Placental epithelial cell (primary cell): Measurements from ENCODE around the gene UQCC6.

- CAGE, long polyA plus RNA: no peak
Observed at GRCh38 chr12:103175352-103175998, 218.0 kb downstream of the ASCL1 start.

GRCh38 chr12:103441264-103442084, 54.3 kb downstream of the C12orf42 start:
- CAGE, long polyA plus RNA: no peak

DNA sequence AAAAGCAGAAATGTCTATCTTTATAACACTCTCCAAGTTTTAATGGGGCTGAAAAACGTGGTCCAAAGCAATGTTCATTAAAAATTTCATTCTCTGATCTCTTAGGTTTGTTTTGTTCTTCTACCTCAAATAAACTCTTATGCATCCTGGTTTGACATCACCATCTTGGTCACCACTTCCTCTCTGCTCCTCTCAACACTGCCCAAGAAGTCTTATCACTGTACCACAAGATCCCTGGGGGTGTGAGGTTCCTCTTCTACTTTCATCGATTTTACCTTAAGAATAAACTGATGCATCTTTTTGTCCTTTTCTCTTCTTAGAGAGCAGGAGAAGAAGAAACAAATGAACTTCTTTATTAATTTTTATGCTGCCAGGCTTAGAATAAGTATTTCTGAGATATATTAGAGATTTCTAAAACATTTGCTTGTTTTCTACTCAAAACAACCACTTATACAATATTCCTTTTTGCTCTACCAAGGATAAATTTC, 40.3 kb downstream of the C12orf42 start:
- CAGE, long polyA plus RNA: no peak

DNA sequence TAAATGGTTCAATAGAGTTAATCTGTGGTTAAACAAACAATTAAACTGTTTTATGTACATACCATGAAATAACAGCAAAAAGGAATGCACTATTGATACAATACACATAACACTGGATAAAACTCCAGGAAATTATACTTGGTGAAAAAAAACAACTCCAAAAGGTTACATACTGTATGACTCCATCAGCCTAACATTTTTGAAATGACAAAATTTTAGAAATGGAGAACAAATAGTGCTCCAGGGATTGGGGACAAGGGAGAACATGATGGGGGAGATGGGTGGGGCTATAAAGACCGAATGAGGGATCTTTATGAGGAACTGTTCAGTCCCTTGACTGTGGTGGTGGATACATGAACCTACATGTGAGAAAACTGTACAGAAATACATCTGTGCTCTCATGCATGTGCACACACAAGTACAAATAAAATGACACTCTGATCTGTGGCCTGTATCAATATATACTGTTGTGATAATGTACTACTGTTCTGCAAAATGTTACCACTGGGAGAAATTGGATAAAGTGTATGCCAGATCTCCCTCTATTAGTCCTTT, 2.3 kb downstream of the NT5DC3 start:
- CAGE, long polyA plus RNA: no peak

DNA sequence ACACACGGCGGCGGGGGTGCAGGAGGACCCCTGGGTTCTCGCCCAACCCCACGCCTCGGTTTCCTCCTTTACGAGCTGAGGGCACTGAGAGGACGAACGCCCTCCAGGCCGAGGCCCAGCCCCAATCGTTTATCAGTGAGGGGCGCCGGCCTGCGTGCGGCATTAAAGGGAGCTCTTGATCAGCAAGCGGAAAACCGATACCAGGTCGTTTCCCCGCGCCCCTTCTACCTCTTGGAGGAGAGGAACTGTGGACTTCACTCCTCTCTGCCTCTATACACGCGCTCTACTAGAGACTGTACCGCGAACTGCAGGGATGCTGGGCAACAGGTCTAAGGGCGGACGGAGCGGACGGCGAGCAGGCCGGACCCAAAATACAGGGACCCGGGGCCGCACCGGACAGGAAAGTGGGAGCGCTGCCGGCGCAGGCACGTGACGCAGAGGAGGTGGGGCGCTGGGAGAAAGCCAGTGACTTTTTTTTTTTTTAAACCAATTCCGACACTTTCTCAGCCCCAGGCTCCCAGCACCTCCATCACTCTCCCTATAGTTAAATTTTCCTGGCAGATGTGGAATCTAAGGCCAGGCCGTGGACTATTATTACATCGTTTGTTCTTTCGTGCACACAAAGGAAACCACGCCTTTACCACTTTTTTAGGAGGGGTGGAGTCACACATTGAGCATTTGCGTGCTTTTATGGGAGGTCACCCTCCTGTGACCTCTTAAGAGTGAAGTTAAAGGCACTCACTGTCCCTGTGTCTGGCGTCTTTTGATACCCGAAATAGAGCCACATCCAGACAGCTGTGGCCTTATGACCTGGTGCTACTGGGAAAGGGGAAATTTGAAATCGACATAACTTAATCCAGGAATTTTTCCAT, at the start of gene UQCC6:
Gene UQCC6 (minus strand): TSS at position 375 of the 872 bp plus-strand sequence.
- CAGE, long polyA plus RNA: no peak

GRCh38 chr12:104138321-104138513, 207 bp upstream of the NFYB start:
- CAGE, long polyA plus RNA: no peak

GRCh38 chr12:104180046-104180775, 35.4 kb upstream of the TXNRD1 start:
- CAGE, long polyA plus RNA: no peak

DNA sequence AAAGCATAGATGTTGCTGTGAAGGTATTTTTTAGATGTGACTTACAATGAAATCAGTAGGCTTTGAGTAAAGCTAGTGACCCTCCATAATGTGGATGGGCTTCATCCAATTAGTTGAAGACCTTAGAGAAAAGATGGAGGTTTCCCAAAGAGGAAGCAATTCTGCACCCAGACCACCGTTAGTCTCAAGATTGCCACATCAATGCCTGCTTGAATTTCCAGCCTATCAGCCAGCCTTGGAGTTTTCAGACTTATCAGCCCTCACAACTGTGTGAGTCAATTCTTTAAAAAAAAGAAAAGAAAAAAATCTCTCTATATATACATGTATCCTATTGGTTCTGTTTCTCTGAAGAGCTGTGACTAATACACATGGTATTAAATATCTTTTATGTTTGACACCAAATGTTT, 22.9 kb upstream of the EID3 start:
- CAGE, long polyA plus RNA: no peak

- CAGE, long polyA plus RNA: no peak
Observed at GRCh38 chr12:104329200-104329845, 25.8 kb downstream of the EID3 start.

DNA sequence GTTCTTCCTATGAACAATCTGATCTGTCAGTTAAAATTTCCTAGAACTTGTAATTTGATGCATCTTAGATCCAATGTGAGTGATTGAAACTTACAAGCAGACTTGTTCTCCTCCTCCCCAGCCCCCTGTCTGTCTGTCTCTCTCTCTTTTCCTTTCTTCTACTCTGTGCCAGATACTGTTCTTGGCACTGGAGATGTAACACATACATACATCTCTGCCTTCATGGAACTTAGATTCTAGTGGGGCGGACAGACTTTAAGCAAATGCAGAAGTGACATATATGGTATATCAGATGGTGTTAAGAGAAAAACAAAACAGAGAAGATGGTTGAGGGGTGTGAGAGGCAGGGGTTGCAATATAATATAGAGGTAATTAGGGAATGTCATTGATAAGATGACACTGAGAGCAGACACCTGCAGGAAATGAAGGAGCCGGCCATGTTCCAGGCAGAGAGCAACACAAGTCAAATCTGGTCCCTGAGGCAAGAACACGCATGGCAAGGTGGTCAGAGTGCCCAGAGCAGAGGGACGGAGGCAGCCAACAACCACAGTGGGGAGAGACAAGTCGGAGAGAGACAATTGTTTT, 6.7 kb downstream of the CHST11 start:
- CAGE, long polyA plus RNA: no peak

DNA sequence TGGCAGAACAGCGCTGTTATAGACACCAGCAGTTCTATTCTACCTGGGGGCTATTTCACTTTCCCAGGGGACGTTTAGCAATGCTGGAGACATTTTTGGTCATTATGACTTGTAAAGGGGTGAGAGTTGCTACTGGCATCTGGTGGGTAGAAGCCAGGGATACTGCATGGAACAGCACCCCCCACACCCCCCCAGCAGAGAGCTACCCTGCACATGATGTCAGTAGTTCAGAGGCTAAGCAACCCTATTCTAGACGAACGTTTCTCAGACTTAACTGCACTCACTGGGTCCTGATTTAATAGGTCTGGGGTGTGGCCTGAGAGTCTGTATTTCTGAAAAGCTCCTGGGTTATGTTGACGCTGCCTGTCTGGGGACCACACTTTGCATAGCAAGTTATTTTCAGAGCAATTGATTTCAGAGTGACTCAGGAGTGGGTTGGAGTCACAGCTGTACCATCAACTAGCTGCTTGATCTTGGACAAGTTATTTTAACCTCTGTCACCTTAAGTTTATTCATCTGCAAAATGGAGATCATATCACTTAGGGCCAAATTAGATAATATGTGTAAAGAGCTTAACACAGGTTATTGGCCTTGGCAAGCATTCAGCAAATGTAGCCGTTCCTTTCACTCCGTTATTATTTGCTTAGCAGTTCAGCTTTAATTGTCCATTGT, 48.5 kb downstream of the CHST11 start:
- CAGE, long polyA plus RNA: no peak

DNA sequence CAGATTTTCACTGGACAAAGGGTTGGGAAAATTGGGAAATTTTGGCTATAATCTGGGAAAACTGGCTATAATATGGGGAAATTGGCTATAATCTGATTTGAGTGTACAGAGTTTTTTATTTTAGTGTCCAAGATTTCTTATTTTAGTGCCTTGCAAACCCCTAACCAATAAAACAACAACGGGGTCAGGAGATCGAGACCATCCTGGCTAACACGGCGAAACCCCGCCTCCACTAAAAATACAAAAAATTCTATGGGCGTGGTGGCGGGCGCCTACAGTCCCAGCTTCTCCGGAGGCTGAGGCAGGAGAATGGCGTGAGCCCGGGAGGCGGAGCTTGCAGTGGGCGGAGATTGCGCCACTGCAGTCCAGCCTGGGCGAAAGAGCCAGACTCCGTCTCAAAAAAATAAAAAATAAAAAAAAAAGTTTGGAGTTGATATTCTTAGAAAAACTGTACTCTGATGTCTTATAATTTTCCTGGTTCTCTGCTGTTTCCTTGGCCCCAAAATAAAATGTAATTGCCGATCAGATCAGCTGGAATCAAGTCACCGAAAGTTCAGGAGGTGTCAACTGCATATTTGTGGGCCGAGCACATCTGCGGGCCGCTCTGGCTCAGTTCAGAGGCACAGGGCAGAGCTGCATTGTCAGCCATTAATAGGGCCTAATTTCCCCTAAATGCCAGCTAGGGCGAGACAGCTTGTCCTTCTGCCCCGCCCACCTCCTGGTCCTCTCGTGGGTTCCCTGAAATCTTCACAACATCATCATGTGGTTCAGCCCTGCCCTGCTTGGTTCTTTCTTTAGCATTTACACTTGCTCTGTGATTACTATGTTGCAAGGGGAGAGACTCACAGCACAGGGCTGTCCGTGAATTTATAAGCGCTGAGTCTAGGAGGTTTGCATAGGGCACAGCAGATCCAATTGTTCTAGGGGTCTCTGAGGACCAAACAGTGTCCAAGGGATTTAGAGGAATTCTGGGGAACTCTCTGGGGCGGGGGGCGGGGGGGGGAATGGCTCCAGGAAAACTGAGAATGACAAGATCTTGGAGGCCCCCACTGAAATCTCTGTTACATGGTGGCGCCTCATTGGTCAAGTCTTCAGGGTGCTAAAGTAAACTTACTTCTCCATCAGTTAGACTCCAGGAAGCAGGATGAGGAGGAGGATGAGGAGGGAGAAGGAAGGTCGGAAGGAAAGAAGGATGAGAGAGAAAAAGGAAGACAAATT, 148.8 kb downstream of the CHST11 start:
- CAGE, long polyA plus RNA: no peak

DNA sequence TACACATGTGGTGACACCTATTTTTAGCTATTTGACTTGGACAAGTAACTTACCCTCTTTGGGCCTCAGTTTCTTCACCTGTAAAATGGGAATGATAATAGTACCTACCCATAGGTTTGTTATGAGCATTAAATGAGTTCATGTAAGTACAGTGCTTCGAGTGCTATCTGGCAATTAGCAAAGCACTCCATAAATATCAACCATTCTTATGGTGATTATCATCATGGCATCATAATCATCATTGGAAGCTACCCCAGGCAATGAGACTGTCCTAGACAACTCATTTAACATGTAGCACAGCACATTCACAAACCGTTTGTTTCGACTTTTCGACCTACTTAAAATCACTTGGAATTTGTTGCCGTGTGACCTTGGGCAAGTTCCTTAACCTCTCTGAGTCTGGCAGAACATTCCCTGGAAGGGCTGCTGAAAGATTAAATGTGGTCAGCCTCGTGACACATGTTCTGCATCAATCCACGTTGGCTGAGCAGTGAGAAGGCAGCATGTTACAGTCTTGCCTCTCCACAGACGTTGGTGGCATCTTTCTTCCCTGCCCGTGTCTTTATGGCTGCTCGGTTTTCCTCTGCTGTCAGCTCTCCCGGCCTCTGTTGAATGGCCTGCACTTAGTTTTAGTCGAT, 216.8 kb downstream of the CHST11 start:
- CAGE, long polyA plus RNA: no peak

DNA sequence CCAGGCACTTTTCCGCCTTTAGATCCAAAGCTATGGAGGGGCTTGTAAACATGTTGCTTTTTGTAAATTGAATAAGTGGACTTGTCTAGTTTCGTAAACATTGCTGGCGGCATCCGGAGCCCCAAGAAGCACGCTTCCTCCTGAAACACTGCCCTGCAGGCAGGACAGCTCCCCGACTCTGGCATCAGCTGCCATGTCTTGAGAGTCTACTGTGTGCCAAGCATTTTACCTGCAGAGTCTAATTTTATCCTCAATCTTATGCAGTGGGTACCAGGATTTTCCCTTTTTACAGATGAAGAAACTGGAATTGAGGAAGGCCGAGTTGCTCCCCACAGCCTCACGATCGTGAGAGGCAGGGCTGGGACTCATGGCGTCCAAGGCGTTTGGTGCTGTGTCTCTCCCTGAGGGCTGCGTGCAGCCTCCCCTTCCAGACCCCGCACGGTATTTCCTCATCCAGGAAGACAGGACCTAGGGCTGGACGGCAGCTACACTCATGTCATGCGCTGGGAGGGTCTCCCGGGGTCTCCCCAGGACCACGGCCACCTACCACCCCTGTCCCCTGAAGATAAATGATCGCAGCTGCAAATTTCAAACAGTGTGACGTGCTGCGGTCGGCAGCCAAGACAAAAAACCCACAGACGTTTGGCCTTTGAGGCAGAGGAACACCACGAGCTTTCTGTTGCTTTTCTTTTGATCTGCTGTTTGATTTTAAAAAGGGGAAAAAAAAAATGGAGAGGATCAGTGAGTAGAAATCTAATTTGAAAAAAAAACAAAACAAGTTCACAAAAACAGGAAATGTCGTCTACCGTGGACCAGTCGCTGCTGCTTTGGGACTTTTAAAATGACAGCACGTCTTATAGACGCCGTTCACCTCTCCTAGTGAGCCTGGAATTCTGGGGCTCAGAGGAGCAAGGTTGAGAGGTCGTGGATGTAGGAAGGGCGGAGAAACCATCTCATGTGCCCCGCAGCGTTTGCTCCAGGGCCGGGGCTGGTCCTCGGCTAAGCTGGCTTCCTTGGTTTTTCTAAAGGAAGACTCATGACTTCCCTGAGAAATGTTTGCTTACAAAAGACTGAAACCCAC, 237.7 kb downstream of the SLC41A2 start:
- CAGE, long polyA plus RNA: no peak

DNA sequence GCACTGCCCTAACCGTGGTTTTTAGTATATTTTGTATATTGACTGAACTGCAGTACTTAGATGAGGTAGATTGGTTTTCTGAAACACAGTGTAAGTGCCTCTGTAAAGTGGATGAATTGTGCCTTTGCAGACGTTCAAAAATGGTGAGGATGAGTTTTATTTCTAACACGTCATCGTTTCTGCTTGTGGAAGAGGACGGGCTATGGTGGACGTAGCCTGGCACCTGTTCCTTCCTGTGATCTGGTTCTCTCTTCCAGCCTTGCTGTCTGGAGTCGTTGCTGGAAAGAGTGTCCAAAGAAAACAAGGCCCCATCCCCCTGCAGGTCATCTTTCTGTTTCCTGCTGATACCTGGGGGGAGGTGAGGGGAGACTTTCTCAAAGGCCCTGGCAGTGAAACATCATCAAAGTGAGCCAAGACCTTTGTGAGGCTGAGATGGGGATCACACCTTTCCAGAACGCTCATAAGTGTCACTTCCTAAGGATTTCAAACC, 235.6 kb downstream of the SLC41A2 start:
- CAGE, long polyA plus RNA: no peak

- CAGE, long polyA plus RNA: no peak
Observed at GRCh38 chr12:104722904-104723132, 235.3 kb downstream of the SLC41A2 start.

DNA sequence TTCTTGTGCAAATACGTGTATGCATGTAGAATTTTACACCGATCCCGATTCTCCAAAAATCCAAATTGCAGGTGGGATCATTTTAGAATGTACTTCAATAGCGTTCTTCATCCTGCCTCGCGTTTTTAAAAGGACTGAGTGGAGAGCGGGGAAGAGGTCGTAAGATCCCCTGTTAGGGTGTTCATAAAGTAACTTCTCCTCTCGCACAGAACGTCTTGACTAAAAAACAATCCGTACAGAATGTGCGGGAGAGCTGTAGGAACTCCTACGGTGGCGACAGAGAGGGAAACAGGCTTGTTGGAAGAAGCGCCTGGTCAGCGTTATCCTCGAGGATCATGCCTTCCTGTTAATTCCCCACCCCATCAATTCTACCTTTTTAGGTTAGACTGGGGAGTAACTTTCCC, 454 bp upstream of the WASHC4 start:
- CAGE, long polyA plus RNA: no peak

DNA sequence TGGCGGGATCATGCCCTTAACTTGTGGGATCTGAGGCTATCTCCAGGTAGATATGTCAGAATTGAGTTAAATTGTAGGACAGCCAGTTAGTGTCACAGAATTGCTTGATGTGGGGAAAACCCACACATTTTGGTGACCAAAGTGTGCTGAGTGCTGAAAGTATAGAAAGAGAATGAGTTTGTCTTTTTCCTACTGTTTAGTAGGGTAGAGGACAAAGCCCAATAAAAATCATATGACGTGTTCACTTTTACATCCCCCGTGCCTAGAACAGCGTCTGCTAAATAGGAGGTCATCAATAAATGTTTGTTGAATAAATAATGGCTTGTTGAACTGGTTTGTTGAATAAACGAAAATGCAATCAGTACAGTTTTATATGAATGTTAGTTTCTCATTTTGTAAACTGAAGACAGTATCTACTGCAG, 20.7 kb downstream of the APPL2 start:
- CAGE, long polyA plus RNA: no peak

DNA sequence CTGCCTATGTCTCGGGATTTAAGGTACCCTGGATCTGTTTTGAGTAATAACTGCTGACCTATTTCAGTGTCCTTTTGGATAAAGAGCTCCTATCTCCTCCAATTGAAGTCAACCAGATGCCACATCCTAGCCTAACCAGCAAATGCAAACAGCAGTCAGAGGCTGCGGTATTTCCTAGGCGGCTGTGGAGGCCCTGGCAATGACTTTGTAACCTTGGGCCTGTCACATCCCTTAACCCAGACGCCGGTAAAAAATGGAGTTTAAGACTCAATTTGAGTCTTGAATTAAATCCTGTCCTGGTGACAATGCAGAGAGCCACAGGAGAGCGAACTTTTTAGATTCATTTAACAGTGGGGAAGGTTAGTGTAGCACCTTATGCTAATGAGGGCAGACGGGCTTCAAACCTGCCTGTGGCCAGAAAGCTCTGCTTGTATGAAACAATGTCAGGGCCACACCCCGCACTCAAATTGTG, 1.3 kb downstream of the C12orf75 start:
- CAGE, long polyA plus RNA: no peak

GRCh38 chr12:105522974-105523604, 192.6 kb downstream of the C12orf75 start:
- CAGE, long polyA plus RNA: no peak